ENCODE measurements around the genes LCE3E, LCE2B, C1orf68, LELP1, S100A9 and S100A13.

- RRBS, 2 experiments = no CpG with 5 or more reads among the region's 54 CpGs
CAGE:
- cytosol, long polyA minus RNA = no peak
- cytosol, long polyA plus RNA = no peak
- long polyA plus RNA = no peak
- nucleus, long polyA minus RNA = no peak
- nucleus, long polyA plus RNA = no peak
Measured at GRCh38 chr1:152515210-152516087, 1.2 kb downstream of the CRCT1 start.

CAGE:
- cytosol, long polyA minus RNA = no peak
- cytosol, long polyA plus RNA = no peak
- long polyA plus RNA = no peak
- nucleus, long polyA minus RNA = no peak
- nucleus, long polyA plus RNA = no peak
Measured at GRCh38 chr1:152566559-152566895, at the start of gene LCE3E. Gene LCE3E, minus strand, starts transcription at chr1:152566780.

DNA sequence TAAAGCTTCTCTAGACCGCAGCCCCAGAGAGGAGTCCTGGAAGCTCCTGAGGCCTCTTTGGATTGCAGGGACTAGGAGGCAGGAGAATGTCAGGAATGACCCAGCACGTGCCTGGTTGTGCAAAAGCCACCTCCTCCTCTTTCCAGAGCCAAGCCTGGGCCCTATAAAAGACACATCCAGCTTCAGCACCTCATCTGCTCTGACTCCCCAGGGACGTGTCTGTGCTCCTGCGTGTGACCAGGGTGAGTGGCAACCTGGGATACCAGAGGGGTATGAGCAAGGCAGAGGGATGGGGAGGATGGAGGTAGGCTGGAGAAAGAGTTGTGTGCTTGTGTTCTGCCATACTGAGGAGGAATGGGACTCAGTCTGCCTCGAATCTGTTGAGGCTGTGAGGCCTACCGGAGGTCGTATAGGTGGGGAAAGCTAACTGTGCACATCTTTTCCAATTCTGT, at the start of gene LCE2B:
Gene LCE2B (plus strand): TSS at position 209 of the 452 bp plus-strand sequence.
- RRBS, 2 experiments = no CpG with 5 or more reads among the region's 7 CpGs
CAGE:
- cytosol, long polyA minus RNA = no peak
- cytosol, long polyA plus RNA = no peak
- long polyA plus RNA = no peak
- nucleus, long polyA minus RNA = no peak
- nucleus, long polyA plus RNA = no peak

DNA sequence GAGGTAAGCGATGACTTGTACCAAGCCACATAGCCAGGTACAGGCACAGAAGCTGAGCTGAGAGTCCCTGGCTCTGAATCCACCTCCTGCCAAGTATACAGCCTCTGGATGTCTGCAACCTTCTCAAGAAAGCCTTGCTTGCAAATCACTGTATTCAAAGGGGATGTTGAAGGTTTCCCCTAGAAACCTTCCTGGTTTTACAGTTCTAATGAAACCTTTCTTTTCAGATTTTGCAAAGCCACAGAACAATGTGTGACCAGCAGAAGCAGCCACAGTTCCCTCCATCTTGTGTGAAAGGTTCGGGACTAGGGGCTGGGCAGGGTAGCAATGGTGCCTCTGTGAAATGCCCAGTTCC, at the start of gene C1orf68:
Gene C1orf68 (plus strand): TSS at position 249 of the 355 bp plus-strand sequence.
- RRBS, 2 experiments = no CpG with 5 or more reads among the region's 2 CpGs
CAGE:
- cytosol, long polyA minus RNA = no peak
- cytosol, long polyA plus RNA = no peak
- long polyA plus RNA = no peak
- nucleus, long polyA minus RNA = no peak
- nucleus, long polyA plus RNA = no peak

DNA sequence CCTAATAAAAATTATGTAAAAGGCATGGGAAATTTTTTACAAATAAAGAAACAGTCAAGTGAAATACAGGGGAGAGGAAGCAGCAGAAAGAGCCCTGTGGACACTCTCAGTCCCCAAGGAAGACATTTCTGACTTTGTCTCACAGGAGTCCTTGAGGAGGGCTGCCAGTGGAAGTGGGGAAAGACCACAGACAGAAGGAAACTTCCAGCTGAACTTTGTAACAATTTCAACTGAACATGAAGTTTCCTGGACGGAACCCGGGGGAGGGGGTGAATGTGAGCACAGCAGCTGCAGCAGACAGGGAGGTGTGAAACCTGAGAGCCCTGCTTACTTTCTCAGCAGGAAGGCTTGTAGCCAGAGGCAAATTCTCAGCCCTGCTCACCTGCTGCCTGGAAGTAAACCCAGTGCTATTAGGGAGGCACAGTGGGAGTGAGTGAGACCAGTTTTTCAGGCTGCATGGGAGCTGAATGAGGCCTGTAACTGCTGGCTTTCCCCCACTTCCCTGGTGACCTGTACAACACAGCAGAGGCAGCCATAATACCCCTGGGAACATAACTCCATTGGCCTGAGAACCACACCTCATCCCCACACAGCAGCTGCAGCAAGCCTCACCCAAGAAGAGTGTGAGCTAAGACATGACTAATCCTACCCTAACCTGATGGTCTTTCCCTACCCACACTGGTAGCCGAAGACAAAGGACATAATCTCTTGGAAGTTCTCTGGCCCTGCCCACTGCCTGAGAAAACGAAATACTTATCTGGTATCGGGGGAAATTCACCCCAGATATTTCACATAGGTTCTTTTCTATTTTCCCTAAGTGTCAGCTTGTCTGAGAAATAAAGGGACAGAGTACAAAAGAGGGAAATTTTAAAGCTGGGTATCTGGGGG, 9.6 kb upstream of the SPRR2F start:
- RRBS, 2 experiments = no CpG with 5 or more reads among the region's 5 CpGs
CAGE:
- cytosol, long polyA minus RNA = no peak
- cytosol, long polyA plus RNA = no peak
- long polyA plus RNA = no peak
- nucleus, long polyA minus RNA = no peak
- nucleus, long polyA plus RNA = no peak

DNA sequence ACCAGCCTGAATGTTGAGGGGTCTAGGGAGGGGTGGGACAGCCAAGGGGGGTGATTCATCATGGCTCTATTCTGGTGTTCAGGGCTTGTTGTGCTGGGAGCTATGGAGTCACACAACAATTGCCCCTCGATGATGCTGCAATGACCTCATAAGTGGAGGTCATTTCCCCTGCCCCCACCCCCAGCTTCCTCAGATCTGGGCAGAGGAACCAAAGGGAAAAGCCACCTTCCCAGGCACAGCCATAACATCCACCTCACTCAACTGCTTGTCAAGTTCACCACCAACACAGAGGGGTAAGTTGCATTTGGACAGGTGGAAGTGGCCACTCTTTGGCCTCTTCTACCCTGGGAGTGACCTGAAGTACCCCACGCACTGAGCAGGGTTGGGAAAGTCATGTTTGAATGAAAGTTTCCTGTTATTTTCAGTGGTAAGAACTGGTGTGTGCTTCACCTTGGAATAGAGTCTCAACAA, at the start of gene LELP1:
Gene LELP1 (plus strand): TSS at position 192 of the 471 bp plus-strand sequence.
- RRBS, 2 experiments = no CpG with 5 or more reads among the region's 2 CpGs
CAGE:
- cytosol, long polyA minus RNA = no peak
- cytosol, long polyA plus RNA = no peak
- long polyA plus RNA = no peak
- nucleus, long polyA minus RNA = no peak
- nucleus, long polyA plus RNA = no peak

- RRBS, 2 experiments = 45 to 63% methylated on average over 5 of the region's 31 CpGs
CAGE:
- cytosol, long polyA minus RNA = no peak
- cytosol, long polyA plus RNA = no peak
- long polyA plus RNA = no peak
- nucleus, long polyA minus RNA = no peak
- nucleus, long polyA plus RNA = no peak
Measured at GRCh38 chr1:153292477-153293514, 20.0 kb downstream of the PGLYRP3 start.

- RRBS, 2 experiments = no CpG with 5 or more reads among the region's 3 CpGs
CAGE:
- cytosol, long polyA minus RNA = no peak
- cytosol, long polyA plus RNA = no peak
- long polyA plus RNA = no peak
- nucleus, long polyA minus RNA = no peak
- nucleus, long polyA plus RNA = no peak
Measured at GRCh38 chr1:153356973-153357300, 717 bp upstream of the S100A9 start.

GRCh38 chr1:153357545-153358580, at the start of gene S100A9:
Gene S100A9, plus strand, starts transcription at chr1:153357854.
- RRBS, 2 experiments = no CpG with 5 or more reads among the region's 15 CpGs
CAGE:
- cytosol, long polyA minus RNA = no peak
- cytosol, long polyA plus RNA = no peak
- long polyA plus RNA = no peak
- nucleus, long polyA minus RNA = no peak
- nucleus, long polyA plus RNA = no peak

- RRBS, 2 experiments = no CpG with 5 or more reads among the region's 4 CpGs
CAGE:
- cytosol, long polyA minus RNA = no peak
- cytosol, long polyA plus RNA = no peak
- long polyA plus RNA = no peak
- nucleus, long polyA minus RNA = no peak
- nucleus, long polyA plus RNA = no peak
Measured at GRCh38 chr1:153373956-153374565, 1.4 kb downstream of the S100A12 start.

- RRBS, 2 experiments = no CpG with 5 or more reads among the region's 8 CpGs
CAGE:
- cytosol, long polyA minus RNA = no peak
- cytosol, long polyA plus RNA = no peak
- long polyA plus RNA = no peak
- nucleus, long polyA minus RNA = no peak
- nucleus, long polyA plus RNA = no peak
Measured at GRCh38 chr1:153386363-153387091, 4.3 kb downstream of the S100A8 start.

- RRBS, 2 experiments = no CpG with 5 or more reads among the region's 7 CpGs
CAGE:
- cytosol, long polyA minus RNA = no peak
- cytosol, long polyA plus RNA = no peak
- long polyA plus RNA = no peak
- nucleus, long polyA minus RNA = no peak
- nucleus, long polyA plus RNA = no peak
Measured at GRCh38 chr1:153510823-153511244, 25.0 kb downstream of the S100A6 start.

DNA sequence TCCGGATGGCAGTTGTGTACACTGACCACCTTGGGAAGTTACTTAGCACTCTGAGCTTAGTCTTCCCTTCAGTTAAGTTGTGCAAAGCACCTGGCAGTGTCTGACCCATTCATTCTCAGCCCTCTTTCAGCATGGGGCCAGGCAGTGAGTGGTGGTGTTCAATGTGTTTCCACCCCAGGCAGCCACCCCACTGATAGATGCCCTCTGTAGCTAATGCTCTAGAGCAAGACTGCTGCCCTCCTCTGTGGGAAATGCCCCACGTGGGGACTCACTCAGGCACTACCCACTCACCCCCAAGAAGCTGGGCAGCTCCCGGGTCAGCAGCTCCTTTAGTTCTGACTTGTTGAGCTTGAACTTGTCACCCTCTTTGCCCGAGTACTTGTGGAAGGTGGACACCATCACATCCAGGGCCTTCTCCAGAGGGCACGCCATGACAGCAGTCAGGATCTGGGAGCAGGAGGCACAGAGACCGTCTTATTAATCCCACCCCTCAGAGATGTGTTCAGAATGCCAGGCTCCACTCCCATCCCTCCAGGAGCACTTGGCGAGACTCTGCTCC, 1.2 kb downstream of the S100A4 start:
- RRBS, 2 experiments = no CpG with 5 or more reads among the region's 7 CpGs
CAGE:
- cytosol, long polyA minus RNA = no peak
- cytosol, long polyA plus RNA = no peak
- long polyA plus RNA = no peak
- nucleus, long polyA minus RNA = no peak
- nucleus, long polyA plus RNA = no peak

GRCh38 chr1:153544922-153545474, 608 bp downstream of the S100A4 start:
- RRBS, 2 experiments = no CpG with 5 or more reads among the region's 10 CpGs
CAGE:
- cytosol, long polyA minus RNA = start-site peak on the minus strand at chr1:153545095-153545163, 12 reads
- cytosol, long polyA plus RNA = start-site peak on the minus strand at chr1:153545010-153545108, 117 and 170 reads in 2 replicates; start-site peak on the minus strand at chr1:153545316-153545419, 16 and 16 reads in 2 replicates
- long polyA plus RNA = start-site peak on the minus strand at chr1:153545003-153545113, 121 and 73 reads in 2 replicates
- nucleus, long polyA minus RNA = no peak
- nucleus, long polyA plus RNA = start-site peak on the minus strand at chr1:153545082-153545108, 41 and 78 reads in 2 replicates; start-site peak on the minus strand at chr1:153545296-153545421, 9 and 9 reads in 2 replicates

- RRBS, 2 experiments = no CpG with 5 or more reads among the region's 1 CpG
CAGE:
- cytosol, long polyA minus RNA = no peak
- cytosol, long polyA plus RNA = no peak
- long polyA plus RNA = no peak
- nucleus, long polyA minus RNA = no peak
- nucleus, long polyA plus RNA = no peak
Measured at GRCh38 chr1:153613699-153614021, 723 bp upstream of the S100A16 start.

DNA sequence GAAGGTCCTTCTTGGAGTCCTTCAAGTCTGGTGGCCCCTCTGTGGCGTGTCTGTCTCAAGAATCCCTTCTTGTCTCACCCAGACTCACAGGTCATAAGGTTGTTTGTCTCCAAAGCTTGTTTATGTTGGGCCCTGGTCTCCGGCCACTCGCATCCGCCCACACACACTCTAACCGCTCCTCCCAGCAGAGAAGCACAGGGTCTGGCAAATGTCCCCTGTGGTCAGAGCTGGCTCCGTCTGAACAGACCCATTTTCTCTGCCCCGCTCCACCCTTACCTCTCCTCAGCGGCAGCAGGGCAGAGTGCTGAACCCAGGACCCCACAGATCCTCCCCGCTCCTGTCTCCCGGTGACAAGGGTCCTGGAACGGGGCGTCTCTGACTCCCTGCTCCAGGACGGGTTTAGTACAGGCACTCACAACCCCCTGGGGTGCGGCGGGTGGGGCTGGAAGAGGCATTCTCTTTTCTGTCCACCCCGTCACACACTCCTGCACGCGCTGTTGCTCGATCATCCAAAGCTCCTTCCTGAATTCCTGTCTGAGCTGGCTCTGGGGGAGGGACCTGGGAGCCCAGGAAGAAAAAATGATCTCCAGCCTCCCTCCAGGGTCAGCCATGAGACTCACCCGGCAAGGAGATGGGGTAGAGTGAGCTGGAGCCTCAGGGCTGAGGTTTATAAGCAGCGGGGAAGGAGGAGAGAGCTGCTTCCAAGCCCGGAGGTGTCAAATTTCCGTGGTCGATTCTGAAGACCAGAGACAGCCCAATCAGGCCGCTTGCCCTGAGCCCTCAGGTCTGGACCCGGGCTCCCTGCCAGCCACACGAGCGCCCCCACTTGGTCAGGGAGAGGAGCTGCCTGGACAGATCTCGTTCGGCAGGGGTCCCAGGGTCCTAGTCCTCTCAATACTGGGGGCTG, at the start of gene S100A13:
Gene S100A13 (minus strand): TSS at position 643 of the 907 bp plus-strand sequence.
- RRBS, 2 experiments = 1 to 4% methylated on average over 6 to 7 of the region's 30 CpGs
CAGE:
- cytosol, long polyA minus RNA = no peak
- cytosol, long polyA plus RNA = start-site peak on the minus strand centred at position 708 of the sequence, 133 bp wide, 885 and 948 reads in 2 replicates
- long polyA plus RNA = start-site peak on the minus strand centred at position 708 of the sequence, 134 bp wide, 1,588 and 1,356 reads in 2 replicates
- nucleus, long polyA minus RNA = no peak
- nucleus, long polyA plus RNA = start-site peak on the minus strand centred at position 687 of the sequence, 91 bp wide, 374 and 393 reads in 2 replicates

DNA sequence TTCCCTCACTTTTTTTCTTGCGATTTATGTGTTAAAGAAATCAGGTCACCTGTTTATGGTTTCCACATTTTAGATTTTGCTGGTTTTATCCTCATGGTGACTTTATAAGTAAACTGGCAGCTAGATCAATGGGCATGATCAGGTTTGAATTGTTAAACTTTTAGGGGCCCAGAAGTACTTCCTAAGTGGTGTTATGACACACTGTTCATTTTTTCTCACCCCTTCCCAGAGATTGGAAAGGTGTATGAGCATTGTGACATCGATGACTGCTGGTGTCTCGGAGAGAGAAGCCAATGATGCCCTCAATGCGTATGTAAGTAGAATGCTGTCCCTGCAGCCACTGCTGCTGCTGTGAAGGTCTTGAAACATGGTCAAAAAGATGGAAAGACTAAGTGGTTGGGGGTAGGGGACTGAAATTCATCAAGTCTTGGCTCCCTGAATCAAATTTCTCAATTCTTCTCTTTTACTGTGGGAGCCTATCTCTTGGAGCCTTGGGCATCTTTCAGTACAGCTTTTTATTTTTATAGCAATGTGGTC, 12.6 kb downstream of the INTS3 start:
- RRBS, 2 experiments = no CpG with 5 or more reads among the region's 4 CpGs
CAGE:
- cytosol, long polyA minus RNA = no peak
- cytosol, long polyA plus RNA = no peak
- long polyA plus RNA = no peak
- nucleus, long polyA minus RNA = no peak
- nucleus, long polyA plus RNA = no peak

DNA sequence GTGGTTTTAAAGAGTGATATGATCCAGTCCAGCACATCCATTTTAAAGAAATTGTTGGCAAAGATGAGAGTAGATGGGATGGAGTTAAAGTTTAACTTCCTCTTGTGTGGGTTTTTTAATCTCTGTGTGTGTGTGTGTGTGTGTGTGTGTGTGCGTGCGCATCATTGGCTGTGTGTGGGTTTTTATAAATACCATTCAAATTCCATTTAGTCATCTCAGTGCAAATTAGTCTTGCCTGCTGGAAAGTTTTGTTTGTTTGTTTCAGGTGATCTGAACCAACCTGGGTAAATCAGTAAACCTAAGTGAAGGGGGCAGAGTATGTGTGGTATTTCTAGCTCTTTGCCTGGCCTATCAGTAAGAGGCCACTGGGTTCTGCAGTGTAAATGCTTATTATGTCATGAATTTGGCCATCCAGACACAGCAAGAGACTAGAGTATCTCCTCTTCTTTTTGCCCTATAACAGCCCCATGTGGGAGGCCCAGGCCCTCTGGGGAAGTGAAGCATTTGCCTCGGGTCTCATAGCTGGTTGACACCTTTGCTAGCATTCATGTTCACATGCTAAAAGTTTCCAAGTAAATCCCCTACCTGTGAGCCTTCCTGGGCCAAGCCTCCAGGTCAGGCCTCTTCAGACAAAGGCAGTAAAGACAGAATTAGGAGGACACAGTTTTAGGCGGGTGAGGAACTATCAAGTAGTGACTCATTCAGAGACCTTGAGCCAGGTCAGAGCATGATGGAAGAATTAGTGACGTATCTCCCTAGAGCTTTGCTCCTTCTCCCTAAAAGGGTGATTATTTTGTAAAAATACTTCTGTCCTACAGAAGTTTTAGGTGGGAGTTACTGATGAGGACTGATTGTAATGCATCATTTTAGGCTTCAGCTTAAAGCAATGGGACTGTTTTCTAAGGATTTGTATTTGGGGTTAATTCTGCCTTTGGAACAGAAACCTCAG, 14.8 kb downstream of the INTS3 start:
- RRBS, 2 experiments = no CpG with 5 or more reads among the region's 5 CpGs
CAGE:
- cytosol, long polyA minus RNA = no peak
- cytosol, long polyA plus RNA = no peak
- long polyA plus RNA = no peak
- nucleus, long polyA minus RNA = no peak
- nucleus, long polyA plus RNA = no peak

DNA sequence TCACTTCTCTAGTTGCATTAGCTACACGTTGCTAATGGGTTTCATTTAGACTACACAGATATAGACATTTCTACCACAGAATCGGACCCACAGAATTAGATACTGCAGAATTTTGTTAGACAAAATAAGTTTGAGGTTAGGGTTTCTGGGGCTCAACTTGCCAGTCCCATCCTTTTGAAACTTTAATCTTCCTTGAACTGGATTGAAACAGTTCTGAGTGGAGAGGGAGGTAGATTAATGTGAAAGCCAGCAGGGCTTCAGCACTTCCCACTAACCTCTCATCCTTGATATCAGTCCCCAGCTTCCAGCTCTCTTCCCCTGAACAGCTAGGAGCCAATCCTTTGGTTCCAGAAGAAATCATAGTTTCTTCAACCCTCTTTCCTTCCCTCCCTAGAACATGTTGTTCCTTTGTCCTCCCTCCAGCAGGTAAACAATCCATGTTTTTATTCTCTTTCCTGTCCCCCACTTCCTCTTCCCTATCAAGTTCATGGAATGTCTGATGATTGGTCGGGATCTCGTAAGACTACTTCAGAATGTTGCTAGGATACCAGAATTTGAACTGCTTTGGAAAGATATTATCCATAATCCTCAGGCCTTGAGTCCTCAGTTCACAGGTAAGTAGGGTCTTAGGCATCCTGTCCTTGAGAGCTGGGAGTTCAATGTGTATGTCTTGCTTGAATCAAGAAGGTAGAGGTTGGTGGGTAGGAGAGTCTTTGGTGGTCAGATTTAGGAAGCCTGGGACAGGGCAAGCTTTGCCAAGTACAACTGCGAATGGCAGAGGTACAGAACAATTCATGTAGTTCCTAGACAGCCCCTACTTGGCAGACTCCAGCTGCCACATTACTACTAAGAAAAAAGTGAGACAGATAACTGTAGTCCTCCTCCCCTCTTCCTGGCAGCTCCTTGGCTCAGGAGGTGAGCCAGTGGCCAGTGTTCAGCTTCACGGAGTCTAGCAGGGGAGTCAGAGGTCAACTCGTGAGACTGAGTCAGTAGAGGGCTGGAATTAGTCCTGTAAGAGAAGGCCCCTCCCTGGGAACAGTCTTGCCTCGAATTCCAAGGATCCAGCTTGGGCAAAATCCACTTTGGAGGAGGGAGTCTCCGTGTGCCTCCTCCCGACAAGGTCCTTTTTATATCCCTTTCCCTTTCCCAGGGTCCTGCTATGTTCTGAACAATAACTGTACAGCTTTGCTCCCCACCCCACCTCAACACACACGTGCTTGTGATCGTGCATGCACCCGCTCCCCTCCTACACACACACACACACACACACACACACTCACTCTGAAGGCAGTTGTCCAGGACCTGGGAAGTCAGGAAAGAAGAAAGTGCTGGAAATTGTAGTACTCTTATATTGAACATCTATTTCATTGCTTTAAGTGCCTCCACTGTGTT, 22.9 kb upstream of the SLC27A3 start:
- RRBS, 2 experiments = no CpG with 5 or more reads among the region's 13 CpGs
CAGE:
- cytosol, long polyA minus RNA = no peak
- cytosol, long polyA plus RNA = no peak
- long polyA plus RNA = no peak
- nucleus, long polyA minus RNA = no peak
- nucleus, long polyA plus RNA = no peak

- RRBS, 2 experiments = no CpG with 5 or more reads among the region's 4 CpGs
CAGE:
- cytosol, long polyA minus RNA = no peak
- cytosol, long polyA plus RNA = no peak
- long polyA plus RNA = no peak
- nucleus, long polyA minus RNA = no peak
- nucleus, long polyA plus RNA = no peak
Measured at GRCh38 chr1:153771140-153771595, 4.0 kb upstream of the SLC27A3 start.

All from HepG2 (cell line).